Left lung (tissue), 1 donor: ENCODE results near the gene HSPB3.

DNA sequence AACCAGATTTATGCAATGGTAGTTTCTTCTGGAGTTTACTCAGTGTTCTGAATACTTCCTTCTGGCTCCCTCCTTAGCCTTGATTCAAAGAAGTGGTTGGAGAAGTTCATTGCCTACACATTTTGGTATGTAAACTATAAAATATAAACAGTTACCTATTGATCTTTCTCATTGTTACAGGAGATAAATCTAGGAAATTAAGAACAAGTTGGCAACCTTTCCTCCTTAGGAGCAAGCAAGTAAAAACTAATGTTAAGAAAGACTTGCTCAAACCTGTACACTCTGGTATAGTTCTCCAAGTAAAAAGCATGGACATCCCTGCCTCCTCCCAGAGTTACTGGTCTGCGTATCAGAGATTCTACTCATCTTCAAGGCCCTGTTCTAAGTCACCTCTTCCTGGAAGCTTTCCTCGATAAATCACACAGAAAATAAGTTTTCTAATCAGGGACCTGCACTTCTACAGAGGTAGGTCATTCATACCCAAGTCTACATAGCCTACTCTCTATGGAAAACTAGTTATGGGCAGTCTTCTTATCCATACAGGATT is 3.2 kb downstream of the HMGCS1 start:
- PRO-cap = no peak

- PRO-cap = no peak
Measured at GRCh38 chr5:43482590-43483151, 994 bp downstream of the TMEM267 start.

- PRO-cap = no peak
Measured at GRCh38 chr5:43683882-43684088, 80.8 kb downstream of the NNT start.

- PRO-cap = unidirectional peak, minus-strand start at chr5:44385344
Measured at GRCh38 chr5:44384811-44385494, 4.3 kb downstream of the FGF10 start.

- PRO-cap = no peak
Measured at GRCh38 chr5:44637881-44638502, 170.8 kb upstream of the MRPS30 start.

DNA sequence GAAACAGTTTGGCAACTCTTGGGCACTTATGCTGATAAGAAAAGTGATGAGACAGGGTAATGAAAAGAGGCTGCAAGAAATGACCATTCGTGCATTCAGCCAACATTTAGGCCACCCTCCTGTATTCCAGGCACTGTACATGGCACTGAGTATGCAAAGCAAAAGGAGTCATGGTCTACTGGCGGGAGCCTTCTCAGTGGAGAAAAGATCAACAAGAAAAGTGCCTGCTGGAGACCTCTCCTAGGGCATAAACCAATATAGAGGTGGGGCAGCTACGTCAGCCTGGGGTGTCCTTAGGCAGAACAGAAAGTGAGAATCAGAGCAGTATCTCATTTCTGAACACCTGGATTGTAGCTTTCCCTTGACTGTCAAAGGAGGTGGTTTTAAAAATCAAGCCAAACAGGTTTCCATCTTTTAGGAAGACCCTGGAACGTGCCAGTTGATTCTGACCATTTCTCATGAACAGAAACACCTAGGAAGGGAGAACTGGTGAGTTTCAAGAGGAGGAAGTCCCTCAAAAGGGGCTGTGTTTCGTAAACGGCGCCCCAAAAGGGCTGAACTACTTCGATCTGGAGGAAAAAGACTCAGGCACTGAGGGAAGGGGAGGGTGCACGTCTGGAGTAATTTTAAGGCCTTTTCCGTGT is 734 bp upstream of the PARP8 start:
- PRO-cap = no peak

DNA sequence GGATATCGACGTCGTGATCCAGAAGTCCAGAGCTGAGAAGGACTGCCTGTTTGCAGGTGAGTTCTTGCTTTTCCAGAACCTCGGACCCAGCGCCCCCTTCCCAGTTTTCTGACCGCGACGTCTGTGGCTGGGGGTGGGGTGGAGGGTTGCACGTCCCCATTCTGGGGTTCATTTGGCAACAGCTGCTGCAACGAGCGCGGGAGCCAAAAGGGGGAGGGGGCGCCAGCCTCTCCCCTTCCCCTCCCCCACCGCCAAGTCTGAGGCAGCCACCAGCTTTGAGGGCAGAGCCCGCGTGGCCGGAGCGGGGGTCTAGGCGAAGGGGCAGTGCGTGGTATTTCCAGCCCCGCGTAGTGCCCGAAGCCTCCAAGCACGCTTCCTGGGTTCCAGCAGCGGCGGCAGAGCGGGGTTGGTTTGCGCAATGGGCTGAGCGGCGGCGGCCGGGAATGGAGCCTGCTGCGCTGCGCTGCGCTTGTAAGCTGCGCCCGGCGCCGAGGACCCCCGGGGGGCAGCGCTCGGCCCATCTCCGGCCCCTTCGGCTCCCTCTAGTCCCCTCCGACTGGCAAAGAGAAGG is 779 bp downstream of the PARP8 start:
- PRO-cap = bidirectional peak, plus-strand start at position 426 of the sequence, minus-strand start at position 375 of the sequence

DNA sequence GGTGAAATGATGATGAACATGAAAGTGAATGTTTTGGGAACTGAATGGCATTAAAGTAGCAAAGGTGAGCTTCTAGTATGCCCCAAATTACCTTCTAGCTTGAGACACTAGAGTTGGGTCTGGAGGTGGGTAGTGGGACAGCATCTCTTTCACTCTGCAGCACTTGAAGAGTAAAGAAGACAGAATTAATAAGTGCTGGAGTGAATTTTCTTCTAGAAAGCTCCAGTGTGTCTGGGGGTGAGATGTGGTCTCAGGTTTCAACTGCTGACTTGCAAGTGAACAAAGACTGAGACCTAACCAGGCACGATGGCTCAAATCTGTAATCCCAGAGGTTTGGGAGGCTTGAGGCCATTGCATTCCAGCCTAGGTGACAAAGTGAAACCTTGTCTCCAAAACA is 76.9 kb downstream of the PARP8 start:
- PRO-cap = no peak

GRCh38 chr5:50969190-50969966 is 302.9 kb downstream of the PARP8 start:
- PRO-cap = no peak

GRCh38 chr5:52775915-52776428 is 11.7 kb upstream of the ITGA1 start:
- PRO-cap = no peak

DNA sequence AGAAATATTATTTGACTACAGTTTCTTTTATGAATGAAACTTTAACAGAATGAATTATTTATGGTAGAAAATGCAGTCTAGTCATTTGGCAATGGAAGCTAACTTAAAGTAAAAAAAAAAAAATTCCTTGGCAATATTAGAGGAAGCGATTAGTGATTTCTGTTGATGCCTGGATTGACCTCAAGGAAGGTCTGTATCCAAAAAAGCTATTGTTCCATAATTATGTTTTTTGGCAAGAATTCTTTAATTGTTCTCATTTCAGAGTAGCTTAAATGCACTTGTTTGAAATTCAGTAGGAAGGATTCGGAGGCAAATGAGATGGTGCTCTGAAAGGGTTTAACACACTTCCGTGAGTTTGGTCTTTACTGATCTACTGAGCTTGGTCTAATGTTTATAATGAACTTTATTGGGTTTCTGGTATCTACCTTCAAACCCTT is 61.8 kb downstream of the ITGA1 start:
- PRO-cap = no peak

DNA sequence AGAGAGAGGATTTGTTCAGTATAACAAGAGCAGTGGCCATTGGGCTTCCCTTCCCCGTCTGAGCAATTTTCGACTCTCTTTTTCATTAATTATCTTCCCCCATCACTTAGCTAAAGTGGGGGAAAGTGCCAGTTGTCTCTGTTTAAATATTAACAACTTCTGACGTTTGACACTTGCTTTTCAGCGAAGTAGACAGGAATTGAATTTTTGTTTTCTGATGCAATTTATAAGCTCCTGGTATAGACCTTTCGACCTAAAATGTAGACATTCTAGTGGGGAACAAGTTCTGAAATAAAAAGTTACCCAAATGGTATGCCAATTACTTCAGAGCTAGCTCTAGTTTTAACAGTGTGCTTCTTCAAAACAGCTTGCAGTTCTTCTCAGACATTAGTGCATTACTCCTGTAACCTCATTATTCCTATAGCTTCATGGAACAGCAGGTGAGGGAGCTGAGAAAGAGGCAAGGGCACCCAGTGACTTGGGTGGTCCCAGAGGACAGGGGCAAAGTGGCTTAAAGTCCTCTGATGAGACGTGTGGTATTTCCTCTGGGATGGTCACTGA is 100.7 kb upstream of the ITGA2 start:
- PRO-cap = no peak

DNA sequence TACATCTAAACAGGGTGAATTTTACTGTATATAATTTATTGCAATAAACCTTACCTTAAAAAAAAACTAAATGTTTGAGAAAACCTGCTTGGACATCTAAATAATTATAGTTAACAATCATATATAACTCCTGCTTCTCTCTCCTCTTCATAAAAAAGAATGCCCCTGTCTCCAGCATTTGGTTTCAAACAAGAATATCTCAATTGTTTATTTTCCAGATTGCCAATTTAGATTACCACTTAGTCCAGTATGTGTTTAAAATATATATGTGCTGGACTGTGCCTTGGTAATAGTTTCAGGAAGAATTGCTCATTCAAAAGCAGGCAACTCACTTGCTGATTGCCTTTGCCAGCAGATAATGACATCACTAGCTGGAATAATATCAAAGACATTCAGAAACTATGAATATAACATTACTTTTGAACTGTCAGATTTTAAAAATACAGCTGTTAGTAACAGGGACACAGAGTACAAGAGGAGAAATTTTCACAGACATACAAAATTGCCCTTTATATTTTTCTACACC is 96.1 kb upstream of the ITGA2 start:
- PRO-cap = no peak

GRCh38 chr5:52897181-52897613 is 92.0 kb upstream of the ITGA2 start:
- PRO-cap = no peak

DNA sequence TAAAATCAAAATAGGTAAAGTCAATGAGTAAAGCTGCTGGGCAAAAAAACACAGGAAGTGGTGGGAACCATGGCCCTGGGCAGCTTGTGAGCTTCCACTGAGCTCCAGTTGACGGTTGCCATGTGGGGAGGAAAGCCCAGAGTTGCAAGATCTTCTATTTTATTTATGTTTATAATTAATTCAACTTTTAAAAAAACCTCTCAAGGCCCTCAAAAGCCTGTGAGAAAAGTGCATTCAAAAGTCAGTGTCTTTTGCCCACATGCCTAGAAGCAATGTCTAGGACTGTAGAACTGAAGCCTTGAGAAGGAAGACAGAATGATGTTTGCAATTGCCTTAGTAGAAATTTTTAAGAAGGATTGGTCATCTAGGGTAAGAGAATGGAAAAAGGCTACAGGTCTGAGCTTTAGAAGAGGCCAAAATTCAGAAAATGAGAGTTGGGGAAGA is 81.4 kb upstream of the ITGA2 start:
- PRO-cap = no peak

GRCh38 chr5:53090575-53091345 is 18.8 kb downstream of the MOCS2 start:
- PRO-cap = no peak

GRCh38 chr5:53885869-53886399 is 325.5 kb downstream of the NDUFS4 start:
- PRO-cap = no peak

- PRO-cap = no peak
Measured at GRCh38 chr5:54003986-54004315, 306.4 kb downstream of the ARL15 start.

- PRO-cap = no peak
Measured at GRCh38 chr5:54325516-54326273, 15.3 kb upstream of the ARL15 start.

GRCh38 chr5:54455309-54456254 is at the start of gene HSPB3:
Gene HSPB3 (plus strand): TSS chr5:54455699.
- PRO-cap = bidirectional peak, plus-strand start at chr5:54456025, minus-strand start at chr5:54455962